Diencephalon (tissue), 2 donors: ENCODE results near the genes C2orf49 and ECRG4.

DNA sequence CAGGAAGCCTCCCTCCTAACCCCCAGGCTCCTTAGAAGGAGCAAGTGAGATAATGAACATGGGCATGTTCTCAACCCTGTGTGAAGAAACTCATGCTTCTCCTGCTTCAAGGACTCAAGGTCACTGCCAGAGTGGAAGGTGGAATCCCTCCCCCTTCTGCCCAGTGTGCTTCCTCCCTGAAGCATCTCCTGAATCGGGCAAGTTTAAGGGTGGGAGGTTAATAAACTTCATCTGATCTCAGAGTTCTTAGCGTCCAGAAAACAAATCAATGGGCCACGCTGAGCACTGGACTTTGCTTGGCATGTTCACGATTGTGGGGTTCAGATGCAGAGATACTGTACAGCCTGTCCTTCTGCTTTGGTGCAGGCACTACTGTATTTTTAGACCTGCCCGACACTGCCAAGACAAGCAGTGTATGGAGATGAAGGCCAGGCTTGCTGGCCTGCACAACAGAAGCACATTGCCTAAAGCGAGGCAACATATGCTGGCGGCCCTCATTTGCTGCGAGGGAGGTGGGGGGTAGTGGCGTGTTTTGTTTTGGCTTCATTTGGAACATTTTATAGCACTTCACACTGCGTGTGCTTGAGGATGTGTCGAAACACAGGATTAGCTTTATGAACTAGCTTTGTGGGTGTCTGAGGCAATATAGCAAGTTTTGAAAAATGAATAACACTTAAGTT is 26.9 kb downstream of the TMEM182 start:
- RAMPAGE, long total RNA, result no peak

- RAMPAGE, long total RNA, result no peak
These were observed 979.3 kb downstream of the TMEM182 start for GRCh38 chr2:103741155-103741550.

DNA sequence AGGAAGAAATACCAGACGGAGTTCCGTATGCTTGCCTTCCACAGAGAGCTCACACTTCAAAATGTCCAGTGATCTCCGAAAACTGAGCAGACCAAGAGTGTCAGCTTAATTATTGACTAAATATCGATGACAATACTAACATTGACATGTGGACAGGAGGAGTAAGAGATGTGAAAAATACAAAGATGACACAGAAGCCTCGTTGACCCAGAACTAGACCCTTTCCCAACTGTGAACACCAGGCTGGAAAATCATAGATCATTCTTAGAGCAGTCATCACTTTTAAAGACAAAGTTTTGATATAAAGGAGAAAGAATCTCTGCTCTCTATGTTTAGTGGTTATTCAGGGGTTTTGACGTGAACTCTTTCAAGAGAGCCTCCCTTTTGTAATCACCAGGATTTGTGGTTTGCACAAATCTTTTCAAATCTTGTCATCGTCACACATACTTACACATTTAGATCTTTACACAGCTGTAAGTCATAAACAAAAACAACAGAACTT is 439.9 kb upstream of the POU3F3 start:
- RAMPAGE, long total RNA, result no peak

GRCh38 chr2:104862420-104862926 is 8.6 kb downstream of the POU3F3 start:
- RAMPAGE, long total RNA, result no peak

DNA sequence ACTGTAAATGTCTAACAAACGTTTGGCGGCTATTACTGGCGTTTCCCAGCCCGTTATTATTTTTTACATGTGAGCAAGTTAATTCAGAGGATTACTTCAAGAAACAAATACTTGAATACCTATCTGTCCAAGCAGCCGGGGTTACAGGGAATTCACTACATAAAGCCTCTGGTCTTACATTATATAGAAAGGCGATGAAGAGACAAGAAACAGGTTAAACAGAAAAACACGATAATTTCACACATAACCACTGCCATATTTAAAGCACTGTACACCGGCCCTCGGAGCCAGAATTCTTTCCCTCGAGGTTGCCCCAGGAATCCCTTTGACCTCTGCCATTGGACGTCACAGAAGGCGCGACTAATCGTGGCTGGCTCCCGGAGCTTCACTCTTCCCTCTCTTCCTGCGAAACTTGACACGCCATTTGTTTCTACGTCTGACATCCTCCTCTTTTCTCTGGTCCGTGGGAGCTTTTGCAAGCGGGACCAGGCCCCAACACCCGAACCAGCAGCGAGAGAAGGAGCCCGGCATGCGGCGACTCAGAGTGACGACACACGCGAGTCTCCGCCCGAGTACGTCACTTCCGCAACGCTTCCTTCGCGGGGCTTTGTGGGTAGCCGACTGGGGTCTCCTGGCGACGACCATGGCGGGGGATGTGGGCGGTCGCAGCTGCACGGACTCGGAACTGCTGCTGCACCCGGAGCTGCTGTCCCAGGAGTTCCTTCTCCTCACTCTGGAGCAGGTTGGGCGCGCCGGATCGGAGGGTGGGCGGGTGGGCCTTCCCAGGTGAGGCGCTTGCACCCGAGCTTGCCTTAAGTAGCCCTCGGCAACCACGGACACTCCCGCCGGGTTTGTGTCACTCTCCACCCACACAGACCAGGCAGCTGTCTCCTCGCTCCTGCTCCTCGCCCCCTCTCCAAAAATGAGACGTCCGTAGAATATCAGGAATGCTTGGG is at the start of gene C2orf49:
C2orf49 (plus strand) TSS at position 596 of the 956 bp plus-strand sequence.
- RAMPAGE, long total RNA, result start-site peak on the plus strand centred at position 645 of the sequence, 44 bp wide, 829 and 567 reads in 2 replicates

DNA sequence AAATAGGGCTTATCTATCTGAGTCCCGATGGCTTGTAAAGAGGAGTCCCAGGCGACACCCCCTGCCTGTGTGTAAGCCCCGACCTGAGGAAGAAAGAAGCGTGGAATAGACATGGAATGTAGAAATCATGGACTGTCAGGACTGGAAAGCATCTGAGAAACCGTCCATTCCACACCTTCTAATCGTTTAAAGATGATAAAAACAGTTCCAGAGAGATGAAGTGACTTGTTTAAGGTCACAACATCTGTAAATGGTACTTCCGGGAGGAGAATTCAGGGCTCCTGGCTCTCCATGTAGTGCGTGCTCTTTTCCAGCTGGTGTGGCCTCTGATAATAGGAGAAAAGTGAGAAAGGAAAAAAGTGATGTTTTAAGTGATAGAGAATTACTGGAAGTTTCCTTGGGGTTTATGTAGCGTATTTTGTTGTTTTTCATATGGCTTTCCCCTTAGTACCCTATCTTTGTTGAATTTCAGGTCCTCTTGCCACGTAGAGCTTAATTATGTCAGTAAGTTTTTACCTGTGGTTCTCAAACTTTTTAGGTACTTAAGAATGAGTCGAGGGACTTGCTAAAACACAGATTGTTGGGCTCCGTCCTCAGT is 660 bp downstream of the C2orf49 start:
- RAMPAGE, long total RNA, result no peak

DNA sequence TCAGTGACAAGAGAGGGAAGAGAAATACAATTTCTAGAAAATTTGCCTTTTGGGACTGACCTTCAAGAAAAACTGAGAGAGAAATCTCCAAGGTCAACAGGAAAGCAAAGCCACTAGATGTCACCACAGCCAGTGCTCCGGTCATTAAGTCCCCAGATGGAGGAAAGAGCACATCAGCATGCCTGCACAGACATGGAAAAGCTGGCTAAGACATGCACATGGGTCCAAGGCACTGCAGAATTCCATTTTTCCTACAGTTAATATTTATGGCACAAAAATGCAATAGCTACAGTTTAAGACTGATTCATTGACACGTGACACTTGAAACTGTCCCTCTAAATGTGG is 20.9 kb downstream of the FHL2 start:
- RAMPAGE, long total RNA, result no peak

GRCh38 chr2:105378483-105378762 is 20.4 kb downstream of the FHL2 start:
- RAMPAGE, long total RNA, result no peak

DNA sequence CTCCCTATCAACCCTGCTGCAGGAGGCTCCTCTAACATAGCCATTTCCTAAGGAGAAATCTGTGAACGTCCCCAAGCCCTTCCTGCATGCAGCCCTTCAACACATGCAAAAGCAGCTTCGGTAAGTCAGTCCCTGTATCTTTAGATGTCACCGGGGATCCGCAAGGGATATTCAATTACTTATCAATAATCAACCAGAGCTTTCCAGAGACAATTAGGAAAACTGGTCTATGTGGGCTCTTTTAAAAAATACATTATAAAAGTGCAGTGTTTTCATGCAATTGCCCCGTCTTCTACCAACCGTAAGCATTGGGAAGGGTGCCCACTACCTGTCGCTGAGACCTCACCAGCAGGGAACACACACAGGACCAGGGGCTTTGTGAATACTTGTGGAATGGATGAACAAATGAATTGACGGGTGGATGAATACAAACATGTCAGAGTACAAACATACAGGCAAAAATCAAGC is 5.6 kb downstream of the FHL2 start:
- RAMPAGE, long total RNA, result no peak

GRCh38 chr2:105397335-105397780 is 1.5 kb downstream of the FHL2 start:
- RAMPAGE, long total RNA, result no peak

- RAMPAGE, long total RNA, result no peak
These were observed 88.8 kb upstream of the FHL2 start for GRCh38 chr2:105487517-105488181.

- RAMPAGE, long total RNA, result no peak
These were observed 6.5 kb upstream of the NCK2 start for GRCh38 chr2:105738219-105738581.

DNA sequence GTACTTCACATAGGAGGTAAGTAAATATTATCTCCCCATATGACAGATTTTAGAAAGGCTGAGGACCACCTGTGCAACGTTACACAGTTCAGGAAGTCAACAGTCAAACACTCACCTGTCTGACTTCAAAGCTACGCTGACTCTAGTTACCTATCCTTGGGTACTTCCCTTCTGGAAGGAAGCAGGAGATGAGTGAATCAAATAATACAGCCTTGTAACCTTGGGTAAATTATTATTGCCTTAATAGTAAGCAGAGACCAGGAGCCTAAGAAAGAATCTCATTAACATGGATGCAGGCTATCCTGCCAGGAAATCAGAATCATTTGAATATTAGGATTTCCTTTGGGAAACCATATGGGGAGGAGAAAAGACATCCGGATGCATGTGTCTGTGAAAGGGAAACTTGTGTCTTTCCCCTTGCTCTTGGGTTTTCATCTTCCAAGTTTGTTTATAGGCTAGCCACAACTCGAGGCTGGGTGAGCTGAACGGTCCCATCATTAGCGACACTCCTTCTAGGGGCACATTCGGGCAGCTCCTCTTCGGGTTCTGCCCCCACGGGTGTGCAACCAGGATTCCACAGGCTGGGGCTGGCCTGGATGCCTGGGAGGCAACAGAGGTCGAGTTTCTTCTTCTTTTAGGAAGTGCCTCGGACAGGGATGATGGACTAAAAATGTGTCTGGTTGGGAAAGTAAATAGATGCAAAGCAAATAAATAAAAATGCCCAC is 945 bp upstream of the NCK2 start:
- RAMPAGE, long total RNA, result no peak

DNA sequence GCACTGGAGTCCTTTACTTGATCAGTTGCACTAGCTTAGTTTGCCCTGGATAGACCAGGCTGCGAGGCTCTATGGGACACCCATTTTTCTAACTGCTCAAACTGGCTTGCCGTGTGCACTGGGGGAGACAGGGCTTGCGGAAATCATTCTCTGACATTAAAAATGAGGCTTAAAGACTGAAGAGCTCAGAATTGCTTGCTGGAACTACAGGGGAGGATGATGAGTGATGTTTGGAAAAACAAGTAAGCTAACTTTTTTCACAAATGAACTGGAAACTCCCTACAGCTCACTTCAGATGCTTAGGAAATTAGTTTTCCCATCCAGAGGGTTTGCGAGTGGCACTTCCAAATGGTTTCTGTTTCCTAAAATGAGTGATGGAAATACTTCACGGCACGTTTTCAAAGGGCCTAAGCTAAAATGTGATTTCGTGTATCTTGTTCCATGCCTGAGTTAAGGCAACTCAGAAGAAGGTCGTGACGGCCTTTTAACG is 2.7 kb downstream of the NCK2 start:
- RAMPAGE, long total RNA, result no peak

DNA sequence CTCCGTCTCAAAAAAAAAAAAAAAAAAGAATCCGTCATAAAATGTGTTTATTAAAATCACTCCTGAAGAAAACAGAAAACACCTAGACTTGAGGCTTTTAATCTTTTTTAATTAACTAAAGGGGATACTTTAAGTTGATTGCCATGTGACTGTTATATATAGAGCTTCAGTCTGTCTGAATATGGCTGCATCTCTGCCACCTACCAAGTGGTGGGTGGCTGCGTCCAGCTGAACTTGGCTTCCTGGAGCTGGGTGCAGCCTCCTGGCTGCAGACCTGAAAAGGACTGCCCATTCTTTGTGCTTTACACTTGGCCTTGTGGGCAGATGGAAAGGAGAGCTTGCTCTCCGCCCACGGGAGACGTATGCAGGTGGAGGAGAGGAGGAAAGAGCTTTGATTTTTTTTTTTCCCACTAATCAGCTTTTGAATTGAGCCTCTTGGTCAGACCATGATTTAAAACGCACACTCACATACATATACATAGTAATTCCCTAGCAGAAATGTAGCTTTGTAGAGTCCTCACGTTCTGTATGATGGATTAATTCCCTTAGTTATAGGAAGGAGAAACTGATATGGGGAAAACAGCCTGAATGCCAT is 34.7 kb downstream of the NCK2 start:
- RAMPAGE, long total RNA, result no peak

DNA sequence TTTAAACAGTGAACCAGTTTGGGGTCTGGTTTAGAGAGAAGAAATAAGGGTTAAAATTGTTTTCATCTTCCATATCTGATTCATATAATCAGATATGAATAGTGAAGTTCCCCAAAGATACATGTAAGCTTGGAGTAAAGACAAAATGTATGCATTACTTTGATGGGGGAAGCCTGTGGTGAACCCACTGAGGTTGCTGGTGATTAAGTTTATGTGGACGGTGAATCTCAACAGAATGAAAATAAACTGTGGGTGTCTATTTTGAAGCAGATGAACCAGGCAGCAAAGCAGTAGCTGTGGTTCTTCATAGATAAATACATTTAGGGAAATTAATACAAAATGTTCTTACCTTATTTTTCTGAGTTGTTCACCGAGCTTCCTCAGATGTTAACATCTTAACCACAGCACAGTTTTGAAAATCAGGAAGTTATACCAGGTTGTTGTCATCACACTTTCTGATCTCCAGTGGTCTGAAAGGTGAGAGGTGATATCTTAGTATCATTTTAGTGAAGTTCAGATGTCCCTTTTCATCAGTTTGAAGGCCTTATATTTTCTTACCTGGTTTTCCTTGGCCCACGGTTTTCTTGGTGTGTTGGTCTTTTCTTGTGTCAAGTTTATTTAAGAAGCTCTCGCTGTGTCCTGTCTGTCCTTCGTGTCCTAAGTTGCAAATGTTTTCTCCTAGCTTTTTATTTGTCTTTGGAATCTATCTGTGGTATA is 53.9 kb downstream of the NCK2 start:
- RAMPAGE, long total RNA, result no peak

- RAMPAGE, long total RNA, result no peak
These were observed 64.8 kb downstream of the NCK2 start for GRCh38 chr2:105809352-105810152.

GRCh38 chr2:105825544-105826186 is 81.0 kb downstream of the NCK2 start:
- RAMPAGE, long total RNA, result no peak

DNA sequence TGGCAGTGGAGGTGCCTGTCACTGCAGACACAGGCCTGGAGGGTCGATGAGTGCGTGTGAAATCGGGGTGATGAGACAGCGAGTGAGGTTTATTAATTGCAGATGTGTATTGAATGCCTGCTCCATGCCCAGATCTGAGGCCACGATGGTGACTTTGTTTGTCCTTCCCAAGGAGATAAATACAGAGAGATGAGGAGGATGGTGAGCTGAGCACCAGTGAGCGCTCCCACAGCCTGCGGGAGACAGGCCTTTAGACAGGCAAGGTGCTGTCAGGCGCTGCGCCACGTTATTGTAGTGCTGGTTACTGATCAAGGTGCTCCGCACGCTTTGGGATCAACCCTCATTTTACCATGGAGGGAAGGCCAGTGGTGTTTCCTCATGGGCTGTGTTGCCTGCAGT is 126.3 kb downstream of the NCK2 start:
- RAMPAGE, long total RNA, result no peak

GRCh38 chr2:106065429-106066148 is at the start of gene ECRG4:
TSS of gene ECRG4 (plus strand) at chr2:106065688.
- RAMPAGE, long total RNA, result no peak